Neutrophil (primary cell): ENCODE measurements around the genes POLR1B, CHCHD5, NT5DC4, IL1A and IL36G.

GRCh38 chr2:111118601-111119661 is 1.8 kb upstream of the BCL2L11 start:
- PRO-cap: no peak

DNA sequence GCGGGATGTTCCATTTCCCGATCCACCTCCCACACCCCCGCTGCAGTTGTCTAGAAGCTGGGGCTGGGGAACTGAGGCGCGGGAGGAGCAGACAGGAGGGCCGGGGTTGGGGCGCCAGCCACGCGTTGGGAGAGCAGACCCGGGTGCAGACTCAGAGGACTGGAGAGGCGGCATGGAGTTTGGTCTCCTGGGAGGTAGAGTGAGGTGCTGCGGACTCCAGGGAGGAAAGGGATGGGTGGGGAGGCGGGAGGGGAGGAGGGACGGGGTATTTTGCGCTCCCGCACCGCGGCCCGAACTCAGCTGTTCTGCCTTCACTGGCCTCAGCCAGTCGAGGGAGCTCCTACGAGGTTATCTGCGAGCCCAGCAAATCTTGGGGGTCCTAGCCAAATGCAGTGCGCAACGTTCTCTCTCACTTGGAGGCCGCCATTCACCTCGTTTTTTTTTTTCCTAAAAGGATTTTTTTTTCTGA is 1.0 kb upstream of the BCL2L11 start:
- PRO-cap: no peak

GRCh38 chr2:111896092-111896453 is 2.3 kb upstream of the MERTK start:
- PRO-cap: no peak

GRCh38 chr2:111906435-111906960 is 8.1 kb downstream of the MERTK start:
- PRO-cap: no peak

- PRO-cap: no peak
Measured at GRCh38 chr2:112021845-112022542, 33.1 kb upstream of the TMEM87B start.

DNA sequence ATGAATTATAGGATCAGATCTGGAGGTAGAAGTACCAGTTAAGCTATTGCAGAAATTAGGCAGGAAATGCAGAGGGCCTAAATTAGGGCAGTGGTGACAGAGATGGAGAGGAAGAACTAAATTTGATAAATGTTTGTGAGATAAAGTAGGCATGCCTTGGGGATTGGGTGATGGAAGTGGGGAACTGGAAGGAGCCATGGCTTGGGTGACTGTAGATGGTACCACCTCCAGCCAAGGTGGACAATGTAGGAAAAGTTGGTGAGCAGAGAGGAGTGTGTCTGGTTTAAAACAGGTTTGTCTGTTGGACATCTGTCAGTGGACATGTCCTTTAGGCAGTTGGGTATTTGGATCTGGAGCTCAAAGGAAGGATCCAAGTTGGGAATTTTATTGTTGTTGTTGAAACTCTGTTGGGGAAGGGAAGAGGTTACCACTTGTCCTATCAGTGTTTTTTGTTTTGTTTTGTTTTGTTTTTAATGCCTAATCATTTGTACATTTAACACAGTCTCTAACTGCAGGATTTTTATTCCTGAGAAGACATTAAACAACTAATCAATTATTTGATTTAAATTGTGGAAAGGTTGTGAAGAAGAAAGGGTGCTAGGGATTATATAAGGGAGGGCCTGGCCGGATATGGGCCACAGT is 3.8 kb downstream of the TMEM87B start:
- PRO-cap: no peak

DNA sequence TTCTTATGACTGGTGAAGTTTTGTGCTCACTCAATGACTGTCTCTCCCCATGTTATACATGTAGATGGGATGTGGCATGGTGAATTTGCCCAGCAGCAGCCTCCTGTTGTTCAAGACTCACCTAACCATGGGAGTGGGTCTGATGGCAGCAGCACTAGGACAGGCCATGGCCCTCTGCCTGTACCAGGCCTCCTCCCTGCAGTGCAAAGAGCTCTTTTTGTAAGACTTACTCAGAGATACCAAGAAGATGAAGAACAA is 49.4 kb downstream of the ZC3H6 start:
- PRO-cap: no peak

GRCh38 chr2:112541942-112543013 is at the start of gene POLR1B:
TSS of gene POLR1B (plus strand) at chr2:112542465.
- PRO-cap: no peak

GRCh38 chr2:112543014-112543129 is 607 bp downstream of the POLR1B start:
- PRO-cap: no peak

DNA sequence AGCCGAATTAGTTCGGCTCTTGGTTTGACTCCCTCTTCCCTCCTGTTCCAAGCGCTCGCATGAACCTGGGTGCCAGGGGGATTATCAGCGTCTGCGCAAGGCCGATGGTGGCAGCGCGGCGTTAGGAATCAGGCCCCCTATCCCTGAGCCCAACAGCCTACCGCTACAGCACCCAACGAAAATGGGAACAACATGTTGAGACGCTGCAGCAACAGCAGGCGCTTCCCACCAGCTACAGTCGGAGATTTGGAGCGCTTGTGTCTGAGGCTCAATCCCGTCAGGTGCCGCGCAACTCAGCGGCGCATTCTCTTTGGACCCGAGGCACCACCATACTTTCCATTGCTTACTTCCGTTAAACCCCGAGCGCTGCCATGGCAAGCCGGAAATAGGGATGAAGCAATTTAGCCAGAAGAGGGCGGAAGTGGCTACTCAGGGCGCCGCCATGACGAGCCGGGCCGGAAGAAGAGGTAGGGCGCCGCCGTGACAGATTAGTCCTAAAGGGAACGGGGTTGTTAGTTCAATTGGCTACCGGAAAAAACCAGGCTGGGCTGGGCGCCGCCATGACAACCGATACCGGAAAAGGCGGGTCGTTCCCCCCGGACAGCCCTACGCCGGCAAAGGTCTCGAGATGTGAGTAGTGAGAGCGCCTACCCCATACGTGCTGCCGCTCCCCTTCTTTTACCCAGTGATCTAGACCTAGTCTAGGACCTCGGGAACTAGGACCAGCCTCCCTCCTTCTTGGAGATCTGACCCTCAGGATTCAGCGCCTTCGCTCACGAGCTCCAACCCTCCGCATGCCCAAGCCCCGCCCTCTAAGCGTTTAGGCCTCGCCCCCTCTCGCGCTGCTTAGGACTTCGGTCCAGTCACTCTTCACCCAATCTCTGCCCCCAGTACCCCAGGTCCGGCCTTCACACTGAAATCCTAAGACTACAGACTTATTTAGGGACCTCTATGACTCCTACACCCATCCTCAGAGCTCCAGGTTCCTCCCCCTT is at the start of gene CHCHD5:
CHCHD5 (plus strand) TSS at position 590 of the 995 bp plus-strand sequence.
- PRO-cap: bidirectional peak, plus-strand start at position 617 of the sequence, minus-strand start at position 331 of the sequence; unidirectional peak, minus-strand start at position 796 of the sequence

GRCh38 chr2:112643547-112644080 is 2.1 kb upstream of the SLC20A1 start:
- PRO-cap: no peak

GRCh38 chr2:112647009-112647258 is 1.2 kb downstream of the SLC20A1 start:
- PRO-cap: no peak

GRCh38 chr2:112664361-112665244 is 18.9 kb downstream of the SLC20A1 start:
- PRO-cap: no peak

DNA sequence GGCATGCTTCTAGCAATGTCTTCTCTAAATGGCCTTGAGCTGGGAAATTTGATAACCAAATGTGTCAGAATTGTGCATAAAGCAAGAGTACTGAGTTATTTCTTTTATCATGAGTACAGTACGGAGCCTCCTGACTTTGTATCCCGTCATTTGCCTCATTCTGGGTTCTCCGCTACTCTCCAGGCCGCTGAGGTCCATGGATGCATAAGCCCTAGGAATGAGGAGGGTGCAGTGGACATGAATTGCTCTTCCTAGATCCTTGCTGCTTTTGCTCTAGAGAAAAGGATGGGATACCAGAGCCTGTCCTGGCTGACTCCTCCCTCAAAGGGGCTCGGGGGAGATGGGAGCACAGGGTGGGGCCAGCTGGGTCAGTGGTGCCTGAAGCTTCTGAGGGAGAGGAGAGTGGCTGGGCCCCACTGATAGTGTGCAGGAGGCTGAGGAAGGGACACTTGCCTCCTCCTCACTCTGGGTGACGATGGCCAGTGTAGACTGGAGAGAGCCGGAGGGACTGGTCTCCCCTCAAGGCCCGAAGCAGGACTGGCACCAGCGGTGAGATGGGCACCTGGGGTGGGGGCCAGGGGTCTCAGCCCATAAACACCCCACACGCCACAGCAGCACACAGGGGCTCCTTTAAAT is at the start of gene NT5DC4:
NT5DC4 (plus strand) TSS at position 416 of the 636 bp plus-strand sequence.
- PRO-cap: no peak

DNA sequence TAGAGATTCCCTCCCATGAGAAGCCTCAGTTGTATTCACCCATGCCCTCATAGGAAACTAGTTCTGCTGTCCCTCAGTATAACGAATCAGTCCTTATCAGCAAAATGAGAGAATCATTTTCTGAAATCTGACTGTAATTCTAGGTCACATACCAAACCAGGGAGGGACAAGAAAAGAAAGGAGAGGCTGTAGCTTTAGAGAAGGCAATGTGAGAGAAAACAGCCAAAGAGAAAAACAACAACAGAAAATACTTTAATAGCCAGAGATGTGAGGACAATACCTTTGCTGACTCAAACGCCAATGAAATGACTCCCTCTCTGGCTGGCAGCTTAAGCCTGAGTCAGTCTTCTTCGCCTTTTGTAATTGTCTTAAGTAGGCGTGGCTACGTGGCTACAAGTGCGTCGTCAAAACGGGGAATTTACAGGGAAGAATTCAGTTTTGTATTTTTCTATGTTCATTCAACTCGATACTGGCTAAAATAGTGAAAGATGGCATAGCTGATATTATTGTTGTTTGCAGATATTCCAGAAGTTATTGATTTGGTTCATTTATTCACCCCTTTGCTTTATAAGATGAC is at the start of gene IL1A:
IL1A (minus strand) TSS at position 331 of the 577 bp plus-strand sequence.
- PRO-cap: no peak

- PRO-cap: no peak
Measured at GRCh38 chr2:112820185-112820883, 16.2 kb downstream of the IL1B start.

DNA sequence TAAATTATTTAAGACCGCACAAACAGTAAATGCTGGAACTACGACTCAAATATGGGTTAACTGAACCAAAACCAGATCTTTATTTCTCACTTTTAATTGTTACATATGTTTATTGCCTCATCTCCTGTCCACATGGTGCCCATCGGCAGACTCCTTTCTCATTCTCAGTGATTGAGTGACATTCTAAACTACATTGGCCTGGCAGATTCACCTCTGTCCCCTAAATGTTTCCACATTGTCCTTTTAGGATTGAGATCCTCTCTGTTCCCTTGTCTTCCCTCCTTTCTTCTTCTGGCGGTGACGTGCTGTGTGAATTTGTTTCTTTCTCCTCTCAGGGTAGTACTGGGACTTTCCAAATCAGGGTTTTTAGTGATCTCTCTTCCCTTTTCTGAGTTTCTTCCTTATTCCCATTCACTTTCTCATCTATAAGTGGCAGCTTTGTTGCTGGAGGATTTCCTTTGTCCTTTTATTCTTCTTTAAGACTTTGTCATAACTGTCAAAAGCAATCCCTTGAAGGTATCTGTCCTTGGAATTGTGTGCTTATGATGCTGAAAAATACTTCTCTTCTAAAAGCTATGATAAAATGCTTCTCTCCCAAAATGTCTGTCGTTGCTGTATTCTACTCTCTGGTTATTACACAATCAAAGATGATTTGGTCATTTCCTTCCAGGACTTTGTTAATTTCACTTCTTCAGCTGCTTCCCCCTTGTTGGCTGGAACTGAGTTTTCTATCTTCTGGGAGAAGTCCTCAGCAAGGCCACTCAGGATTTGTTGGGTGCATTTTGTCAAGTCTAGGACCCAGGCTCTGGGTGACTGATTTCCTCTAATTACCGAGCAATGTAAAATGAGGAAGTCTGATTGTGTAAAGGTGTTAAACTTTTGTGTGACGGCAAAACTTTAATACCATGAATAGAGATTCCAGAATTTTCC is 4.8 kb upstream of the IL1B start:
- PRO-cap: no peak

DNA sequence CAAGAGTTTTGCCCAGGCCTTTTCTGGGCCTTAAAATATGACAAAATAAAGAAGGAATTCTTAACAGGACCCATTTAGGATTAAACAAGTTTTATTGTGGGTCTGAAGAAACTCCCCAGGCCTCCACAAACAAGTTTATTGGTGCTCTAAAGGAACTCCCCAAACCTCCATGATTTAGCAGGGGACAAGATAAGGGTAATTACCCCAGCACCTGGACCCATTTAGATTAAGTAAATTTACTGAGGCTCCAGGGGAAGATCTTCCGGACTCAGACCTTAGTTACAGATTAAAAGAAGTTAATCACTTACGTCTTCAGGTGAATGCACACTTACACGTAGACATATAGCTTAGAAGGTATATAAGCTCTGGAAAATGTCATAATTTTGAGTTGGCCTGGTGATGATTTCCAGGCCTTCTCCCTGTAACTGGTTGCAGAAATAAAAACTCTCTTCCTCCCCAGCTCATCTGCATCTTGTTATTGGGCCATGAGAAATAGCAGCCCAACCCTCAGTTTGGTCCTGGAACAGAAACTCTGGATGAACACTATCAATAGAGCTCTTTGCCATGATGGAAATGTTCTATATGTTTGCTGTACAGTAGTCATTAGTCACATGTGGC is 9.2 kb upstream of the IL37 start:
- PRO-cap: no peak

GRCh38 chr2:112977684-112978161 is at the start of gene IL36G:
TSS of gene IL36G (plus strand) at chr2:112978006.
- PRO-cap: no peak

GRCh38 chr2:113032509-113032965 is 20.1 kb downstream of the IL36B start:
- PRO-cap: no peak